Pulmonary lymph node (tissue), 1 donor: ENCODE measurements around a stretch of chr1.

- PRO-cap: no peak
These were observed 37.6 kb downstream of the TRIM11 start for GRCh38 chr1:228368859-228369517.

GRCh38 chr1:228458238-228458442 is 237 bp downstream of the H2BC26 start:
- PRO-cap: no peak

GRCh38 chr1:228490212-228491092 is 3.3 kb downstream of the RNF187 start:
- PRO-cap: no peak

DNA sequence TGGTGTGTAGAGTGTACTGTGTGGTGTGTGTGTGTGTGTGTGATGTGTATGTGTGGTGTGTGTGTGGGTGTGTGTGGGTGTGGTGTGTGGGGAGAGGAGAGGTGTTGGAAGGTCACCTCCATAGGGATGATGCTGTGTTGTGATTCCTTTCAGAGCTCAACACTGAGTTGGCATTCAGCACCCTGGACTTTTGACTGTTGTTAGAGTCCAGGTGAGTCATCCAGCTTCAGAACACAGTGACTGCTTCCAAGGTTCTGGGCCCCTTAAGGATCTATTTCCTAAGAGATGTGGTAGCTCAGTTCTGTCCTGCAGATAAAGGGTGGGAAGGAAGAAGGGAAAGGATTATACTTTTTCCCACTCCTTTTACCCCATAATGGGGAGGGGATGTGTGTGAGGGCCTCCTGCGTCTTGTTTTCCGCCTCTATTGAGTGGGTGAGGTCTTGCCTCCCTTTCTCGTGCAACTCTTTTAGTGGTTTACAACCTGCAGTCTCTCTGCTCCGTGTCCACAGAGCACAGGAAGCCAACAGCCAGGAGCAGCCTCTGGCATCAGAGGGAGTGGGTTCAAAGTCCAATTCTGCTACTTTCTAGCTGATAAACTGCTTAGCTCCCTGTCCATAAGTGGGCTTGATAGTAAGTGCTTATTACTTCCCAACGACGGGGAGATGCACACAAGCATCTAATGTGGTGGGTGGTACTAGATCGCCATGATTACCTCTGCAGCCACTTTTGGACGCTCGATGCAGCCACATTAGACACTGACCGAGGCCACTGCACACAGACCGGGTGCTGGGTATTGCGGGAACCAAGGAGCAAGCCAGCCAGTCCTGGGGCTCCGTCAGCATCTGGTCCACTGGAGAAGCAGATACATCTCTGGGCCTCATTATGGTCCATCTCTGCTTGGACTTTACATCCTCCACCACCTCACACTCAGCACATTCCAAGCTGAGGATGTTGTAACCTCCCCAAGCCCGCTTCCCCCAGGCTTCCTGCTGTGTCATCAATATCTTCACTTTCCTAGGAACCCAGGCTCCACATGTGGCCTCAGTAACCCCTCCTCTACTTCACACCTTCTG is 47.9 kb downstream of the RHOU start:
- PRO-cap: no peak

DNA sequence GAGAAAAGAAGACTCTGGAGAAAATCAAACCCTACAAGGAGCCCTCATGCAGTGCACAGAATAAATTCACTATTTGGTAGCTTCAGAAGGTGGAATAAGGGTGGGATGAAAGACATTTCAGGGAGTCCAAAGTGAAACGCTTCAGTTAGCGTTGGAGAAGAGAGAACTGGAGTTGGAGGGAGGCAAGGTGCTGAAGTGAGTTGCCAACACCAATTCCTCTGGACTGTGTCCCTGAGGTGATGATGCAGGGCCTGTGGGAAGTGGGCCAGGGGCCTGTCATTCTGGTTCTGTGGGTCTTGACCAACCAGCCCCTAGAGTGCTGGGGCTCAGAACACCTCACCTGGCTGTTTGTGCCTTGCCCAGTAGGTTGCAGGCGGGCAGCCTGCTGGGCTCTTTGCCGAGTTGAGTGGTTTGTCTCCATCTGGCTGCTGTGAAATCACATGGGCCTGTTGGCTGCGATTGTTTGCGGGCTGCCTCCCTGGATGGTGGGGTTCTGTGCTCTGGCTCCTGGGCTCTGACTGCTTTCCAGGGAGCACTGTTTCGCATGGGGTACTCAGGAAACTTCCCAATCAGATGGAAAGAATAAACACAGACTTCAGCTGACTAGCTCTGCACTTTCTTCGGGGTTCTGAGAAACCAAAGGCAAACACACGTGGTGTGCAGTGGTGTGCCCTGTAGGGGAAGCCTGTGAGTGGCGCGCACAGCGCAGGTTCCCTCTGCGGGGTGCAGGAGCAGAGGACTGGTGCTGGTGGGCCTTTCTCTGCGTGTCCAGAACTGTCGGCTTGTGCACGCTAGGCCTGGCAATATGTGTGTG is 95.0 kb downstream of the RHOU start:
- PRO-cap: no peak

DNA sequence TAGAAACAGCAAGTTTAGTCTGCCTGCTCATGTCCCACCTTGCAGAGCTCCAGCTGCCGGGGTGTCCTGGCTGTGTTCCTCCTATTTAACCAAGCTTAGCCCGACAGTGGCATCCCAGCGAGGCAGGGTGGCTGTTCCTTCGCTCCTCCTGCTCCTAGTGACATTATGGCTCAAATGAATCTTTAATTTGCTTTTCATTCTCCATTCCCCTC is 138.0 kb downstream of the RHOU start:
- PRO-cap: no peak

DNA sequence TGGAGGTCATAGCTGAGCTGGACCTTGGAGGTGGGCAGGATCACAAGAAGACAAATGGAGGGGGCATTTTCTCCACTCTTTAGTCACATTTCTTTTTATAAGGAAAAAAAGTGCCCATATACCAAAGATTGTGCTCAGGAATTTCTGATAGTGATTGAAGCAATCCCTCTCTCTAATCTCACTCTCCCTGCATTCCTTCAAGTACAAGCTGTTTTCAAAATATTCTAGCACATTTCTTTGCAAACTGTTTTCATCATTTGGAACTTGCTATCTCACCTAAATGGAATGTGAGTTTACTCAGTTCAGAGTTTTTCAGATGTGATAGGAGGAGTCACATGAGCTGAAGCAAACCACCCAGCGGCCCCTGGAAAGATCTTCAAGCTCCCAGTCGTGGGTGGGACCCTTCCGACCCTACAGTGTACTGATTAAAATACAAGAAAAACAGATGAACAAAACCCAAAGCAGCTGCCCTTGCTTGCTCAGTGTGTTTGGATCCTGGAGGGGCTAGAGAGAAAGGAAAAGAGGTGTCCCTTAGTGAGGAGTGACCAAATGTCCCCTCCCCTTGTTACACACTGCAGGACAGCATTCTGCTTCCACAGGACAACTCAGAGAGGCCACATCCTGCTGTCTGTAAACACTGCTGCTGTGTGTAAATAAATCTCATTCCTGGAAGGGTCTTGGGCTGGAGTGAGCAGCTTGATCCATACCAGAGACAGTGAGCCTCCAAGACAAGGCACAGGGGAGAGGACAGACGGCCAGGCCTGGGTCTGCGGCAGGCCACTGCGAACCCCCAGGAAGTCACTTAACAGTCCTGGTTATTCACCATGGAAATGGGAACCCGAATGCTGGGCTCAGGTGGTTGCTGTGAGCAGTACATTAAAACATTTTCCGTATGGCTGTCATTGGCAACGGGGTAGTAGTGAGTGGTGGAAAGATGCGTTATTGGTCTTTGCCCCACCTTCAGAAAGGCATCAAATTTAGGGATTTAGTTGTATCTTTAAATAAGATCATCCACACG is 229.1 kb downstream of the RHOU start:
- PRO-cap: no peak

DNA sequence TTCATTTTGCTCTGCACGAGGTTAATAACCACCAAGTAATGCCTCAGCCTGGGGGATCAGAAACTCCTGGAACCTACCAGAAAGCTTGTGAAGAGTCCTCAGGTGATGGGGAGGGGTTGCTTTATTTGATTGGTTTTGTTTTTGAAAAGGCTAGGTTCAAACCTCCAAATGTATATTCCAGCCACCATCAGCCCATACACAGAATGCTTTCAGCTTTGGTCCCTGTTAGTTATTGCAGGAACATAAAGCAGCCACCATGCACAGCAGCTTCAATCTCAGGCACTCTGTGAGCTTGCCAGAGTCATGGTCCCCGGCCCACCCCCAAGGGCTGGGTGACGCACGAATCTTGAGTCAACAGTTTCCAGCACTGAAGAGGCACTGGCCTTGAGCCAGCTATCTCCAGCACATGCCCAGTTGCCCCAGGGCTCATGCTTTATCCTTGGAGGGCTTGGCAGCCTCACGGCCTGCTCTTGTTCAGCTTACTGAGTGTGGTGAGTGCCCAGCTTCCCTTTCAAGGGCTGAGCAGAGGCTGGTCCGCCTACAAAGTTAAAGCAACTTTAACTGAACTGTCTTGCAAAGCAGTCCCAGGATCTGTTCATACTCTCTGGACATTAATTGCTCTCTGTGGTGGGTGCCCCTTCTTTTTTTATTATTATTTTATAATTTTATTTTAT is 200.8 kb upstream of the RAB4A start:
- PRO-cap: unidirectional peak, minus-strand start at position 277 of the sequence

DNA sequence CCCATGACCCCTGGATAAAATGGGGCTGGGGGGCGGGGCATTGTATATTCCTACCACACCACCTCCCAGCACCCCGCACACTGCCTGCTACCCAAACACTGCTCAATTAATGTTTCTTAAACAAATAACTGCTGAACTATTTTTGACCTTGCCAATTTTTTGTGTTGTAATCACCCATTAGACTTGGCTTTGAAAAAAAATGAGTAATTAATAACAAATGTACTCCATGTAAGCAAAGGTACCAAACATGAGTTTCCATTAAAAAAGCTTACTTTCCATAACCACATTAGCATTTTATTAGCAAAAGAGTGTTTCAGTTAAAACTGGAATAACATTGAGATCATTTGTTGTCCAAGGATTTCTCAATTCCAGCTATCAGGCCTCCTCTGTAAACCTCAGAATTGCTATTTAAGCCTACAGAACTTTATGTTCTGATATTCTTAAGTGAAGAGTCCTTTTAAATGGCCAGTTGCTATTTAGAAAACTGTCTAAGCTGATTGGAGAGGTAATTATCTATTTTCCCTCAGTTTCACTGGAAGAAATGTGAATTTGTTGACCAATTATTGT is 167.9 kb upstream of the RAB4A start:
- PRO-cap: no peak

DNA sequence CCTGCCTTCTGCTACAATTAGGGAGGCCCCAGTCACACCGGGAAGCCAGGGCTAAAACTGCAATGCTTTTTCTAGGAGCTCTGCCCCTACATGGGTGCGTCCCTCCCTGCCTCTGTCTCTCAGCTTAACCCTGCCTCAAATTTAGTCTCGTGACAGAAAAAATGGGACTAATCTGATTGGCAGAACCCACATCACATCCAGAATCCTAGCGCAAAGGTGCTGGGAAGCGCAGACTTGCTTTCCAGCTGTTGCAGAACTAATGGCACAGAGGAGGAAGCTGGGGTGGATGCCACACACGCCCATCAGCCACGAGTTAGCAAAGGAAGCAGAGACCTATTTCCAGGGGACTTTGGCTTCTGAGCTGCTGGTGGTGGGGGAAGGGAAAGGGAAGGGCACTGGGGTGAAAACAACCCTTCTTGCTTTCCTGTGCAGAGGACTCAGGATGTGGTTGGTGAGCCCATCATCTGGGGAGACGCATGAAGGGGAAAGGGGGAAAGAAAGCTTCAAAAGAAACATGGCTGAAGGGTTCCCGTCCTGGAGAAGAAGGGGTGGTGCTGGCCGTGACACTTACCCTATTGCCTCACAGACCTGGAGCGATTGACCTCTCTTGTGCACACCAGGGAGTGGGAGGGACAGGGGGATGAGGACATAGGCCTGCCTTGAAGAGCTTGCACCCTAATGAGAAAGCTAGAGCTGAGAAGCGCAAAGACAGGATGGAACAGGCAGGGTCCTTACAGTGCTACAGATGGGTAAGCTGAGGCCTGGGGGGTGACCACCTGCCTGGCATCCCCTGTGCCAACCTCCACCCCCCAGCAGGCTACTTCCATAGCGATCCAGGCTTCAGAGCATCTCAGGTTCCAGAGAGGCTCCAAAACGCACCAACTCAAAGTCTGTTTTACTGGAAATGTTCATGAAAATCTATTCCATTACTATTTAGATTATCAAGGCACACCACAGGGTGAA is 140.8 kb upstream of the RAB4A start:
- PRO-cap: no peak

GRCh38 chr1:229147220-229147555 is 123.7 kb upstream of the RAB4A start:
- PRO-cap: no peak

DNA sequence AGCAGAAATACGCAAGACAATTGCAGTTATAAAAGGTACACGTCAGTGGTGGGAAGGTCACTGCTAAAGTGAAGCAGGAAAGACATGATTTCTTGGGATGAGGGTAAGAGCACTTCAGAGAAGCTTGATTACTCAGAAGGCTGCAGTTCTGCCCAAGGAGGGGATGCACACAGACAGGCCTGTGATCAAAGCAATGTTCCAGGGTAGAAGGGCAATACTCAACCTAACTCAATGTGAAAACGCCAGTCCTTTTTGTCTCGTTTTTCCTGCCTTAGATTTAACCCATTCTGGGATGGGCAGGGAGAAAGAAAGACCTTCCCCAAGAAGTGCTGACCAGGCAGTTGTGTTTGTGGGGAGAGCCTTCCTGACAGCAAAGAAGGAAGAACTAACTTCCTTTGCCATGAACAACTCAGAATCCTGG is 112.1 kb upstream of the RAB4A start:
- PRO-cap: unidirectional peak, plus-strand start at position 85 of the sequence

GRCh38 chr1:229164777-229165334 is 106.1 kb upstream of the RAB4A start:
- PRO-cap: no peak

- PRO-cap: no peak
These were observed 2.9 kb downstream of the RAB4A start for GRCh38 chr1:229273663-229274419.

- PRO-cap: no peak
These were observed 28.1 kb downstream of the RAB4A start for GRCh38 chr1:229298863-229299629.

DNA sequence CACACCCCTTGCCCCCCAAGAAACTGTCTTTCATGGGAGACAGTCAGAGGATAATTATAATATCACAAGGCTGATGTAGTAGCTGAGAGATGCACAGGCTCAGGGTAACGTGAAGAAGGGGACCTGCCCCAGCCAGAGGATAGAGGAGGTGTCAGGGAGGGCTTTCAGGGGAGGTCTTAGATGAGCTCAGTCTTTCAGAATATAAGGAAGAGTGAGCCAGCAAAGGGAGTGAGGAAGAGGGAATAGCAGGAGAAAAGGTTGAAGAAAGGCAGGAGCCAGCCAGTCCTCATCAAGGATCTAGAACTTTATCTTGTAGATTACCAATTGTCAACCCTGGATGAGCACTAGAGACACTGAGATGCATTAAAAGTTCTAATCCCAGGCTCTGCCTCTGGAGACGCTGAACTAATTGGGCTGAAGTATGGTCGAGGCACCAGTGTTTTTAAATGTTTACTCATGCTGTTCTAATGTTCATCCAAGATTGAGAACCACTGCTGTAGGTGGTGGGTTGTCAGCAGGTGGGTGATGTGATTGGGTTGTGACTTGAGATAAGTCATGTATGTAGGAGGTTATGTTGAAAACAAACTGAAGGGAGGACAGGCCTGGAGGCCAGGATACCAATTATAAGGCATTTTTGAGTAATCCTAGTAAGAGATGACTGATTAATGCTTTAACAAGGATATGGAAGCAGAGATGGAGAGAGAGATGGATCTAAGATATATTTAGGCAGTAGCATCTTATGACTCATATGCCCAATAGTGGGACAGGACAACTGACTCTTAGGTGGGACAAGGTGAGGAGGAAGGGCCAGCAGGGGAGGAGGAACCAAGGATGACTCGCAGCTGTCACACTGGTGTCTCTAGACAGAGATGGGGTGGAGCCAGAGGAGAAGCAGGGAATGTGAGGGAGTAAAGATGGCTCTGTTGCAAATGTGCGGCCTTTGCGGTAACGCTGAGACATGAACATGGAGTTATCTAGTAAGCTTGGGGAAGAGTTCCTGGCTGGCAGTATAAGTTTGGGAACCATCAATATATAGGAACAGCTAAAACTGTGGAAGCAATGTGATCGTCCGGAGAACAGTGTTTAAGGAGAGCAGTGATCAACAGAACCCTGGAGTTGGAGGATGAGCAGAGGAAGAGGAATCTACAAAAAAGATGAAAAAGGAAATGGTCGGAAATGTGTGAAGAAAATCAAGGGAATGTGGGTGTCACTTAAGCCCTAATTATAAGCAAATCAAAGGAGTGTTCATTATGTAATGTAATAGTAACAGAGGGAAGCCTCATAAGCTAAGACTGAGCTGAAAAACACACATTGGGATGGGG is 29.3 kb downstream of the RAB4A start:
- PRO-cap: no peak

DNA sequence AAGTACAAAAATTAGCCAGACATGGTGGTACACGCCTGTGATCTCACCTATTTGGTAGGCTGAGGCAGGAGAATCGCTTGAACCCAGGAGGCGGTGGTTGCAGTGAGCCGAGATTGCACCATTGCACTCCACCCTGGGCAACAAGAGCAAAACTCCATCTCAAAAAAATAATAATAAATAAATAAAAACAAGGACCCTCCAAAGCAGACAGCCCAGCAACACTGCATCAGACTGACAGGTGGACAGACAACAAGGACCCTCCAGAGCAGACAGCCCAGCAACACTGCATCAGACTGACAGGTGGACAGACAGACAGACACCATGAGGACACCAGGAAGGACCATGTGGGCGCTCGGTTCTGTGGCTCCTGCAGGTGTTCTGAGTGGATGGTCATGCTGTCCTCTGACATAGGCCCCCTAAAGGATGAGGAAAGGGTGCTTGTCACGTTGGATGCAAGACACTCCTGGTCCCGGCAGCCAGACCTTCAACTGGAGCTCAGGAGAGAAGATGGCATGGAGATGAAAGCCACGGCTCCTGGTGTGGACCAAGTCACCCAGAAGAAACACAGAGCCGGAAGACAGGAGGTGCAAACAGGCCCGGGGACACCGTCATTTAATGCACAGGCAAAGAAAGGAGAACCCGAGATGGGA is 12.9 kb downstream of the CCSAP start:
- PRO-cap: no peak

DNA sequence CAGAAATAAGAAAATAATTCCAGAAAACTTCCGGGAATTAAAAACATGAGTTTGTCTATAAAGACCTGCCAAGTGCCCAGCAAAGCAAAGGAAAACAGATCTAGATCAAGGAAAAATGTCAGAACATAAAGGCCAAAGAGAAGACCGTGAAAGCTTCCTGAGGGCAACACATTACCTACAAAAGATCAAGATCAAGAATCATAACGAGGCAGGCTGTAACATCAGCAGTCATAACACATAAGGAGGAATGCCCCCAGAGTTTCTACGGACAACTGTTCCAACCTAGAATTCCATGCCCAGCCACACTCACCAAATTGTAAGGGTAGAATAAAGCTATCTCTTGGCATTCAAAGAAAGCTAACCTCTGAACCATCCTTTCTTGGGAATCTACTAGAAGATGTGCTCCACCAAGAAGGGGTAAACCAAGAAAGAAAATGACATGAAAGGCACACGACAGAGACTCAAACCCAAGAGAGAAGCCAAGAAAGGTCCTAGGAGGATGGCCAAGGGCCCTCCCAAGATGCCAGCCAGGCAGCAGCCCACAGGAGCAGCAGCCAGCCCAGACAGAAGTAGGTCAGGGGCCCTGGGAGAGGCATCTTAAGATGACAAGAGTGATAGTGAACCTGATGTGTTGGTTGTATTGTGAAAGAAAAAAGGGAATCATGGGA is 3.6 kb downstream of the CCSAP start:
- PRO-cap: no peak

- PRO-cap: no peak
These were observed 2.2 kb downstream of the ACTA1 start for GRCh38 chr1:229431217-229432512.

DNA sequence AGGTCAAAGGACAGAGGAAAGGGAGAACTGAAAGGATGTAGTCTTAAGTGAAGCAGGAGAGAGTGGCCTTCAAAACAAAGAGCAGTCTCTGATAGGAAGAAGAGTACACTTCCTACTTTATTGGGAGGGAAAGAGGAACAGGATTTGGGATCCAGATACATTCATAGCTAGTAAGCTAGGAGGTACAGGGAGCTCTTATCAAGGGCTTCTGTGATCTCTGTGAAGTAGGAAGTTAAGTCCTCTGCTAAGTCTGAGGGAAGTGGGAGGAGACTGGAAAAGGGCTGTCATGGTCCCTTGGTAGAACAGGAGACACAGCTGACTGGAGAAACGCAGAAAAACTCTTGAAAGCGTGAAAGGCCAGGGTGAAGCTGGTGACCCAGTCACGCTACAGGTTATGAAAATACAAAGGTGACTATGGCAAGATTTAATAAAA is 28.1 kb downstream of the NUP133 start:
- PRO-cap: bidirectional peak, plus-strand start at position 344 of the sequence, minus-strand start at position 219 of the sequence